Mesangial cell (primary cell): ENCODE results near the gene FRG2B.

DNA sequence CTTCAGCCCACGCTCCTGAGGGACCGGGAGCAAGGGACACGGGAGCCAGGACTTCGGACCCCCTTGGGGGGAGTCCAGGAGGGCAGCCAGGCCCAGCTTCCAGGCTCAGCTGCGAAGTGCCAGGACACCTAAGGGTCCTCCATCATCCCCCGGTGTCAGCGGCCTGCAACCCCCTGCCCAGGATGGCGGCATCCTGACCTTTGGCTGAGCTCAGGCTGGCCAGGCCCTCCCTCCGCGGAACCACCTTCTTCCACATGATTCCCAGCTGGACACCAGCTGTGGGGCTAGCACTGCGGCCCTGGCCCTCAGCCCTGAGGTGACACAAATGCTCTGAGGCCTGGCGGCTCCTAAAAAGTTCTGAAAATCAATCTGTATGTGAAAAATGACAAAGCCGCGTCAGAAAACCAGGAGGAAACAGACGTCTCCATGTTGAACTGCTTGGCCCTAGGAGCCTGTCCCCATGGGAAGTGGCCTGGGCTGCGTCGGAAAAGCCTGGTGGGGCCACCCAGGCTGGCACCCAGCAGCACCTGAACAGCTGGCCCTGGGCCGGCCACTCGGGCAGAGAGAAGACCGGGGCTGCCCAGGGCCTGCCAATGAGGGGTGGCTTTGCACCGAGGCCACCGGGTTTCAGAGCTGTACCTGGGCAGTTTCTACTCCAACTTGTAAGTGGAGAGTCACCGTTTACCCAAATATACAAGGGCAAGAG lies 902 bp upstream of the FUOM start:
- RAMPAGE, long total RNA: no peak

DNA sequence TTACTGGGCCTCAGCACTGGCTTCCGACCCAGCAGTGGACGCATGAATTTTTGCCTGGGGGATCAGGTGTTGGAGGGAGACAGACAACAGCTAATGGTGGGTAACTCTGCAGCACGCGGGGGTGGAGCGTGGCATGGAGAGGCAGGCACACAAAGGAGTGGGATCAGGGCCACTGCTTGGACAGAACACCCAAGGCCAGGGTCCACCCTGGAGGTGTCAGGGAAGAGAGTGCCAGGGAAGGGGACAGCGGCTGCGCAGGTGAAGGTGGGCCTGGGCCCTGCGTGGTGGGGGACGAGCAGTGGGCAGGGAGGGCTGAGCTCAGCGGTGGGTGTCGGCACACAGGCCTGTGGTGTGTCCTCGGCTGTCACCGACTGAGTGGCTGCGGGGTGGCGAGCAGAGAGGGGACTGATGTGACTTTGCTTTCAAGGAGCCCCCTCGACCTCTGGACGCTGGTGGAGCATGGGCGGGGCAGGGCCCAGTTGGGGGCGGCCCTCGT lies 8.5 kb upstream of the SCART1 start:
- RAMPAGE, long total RNA: no peak

DNA sequence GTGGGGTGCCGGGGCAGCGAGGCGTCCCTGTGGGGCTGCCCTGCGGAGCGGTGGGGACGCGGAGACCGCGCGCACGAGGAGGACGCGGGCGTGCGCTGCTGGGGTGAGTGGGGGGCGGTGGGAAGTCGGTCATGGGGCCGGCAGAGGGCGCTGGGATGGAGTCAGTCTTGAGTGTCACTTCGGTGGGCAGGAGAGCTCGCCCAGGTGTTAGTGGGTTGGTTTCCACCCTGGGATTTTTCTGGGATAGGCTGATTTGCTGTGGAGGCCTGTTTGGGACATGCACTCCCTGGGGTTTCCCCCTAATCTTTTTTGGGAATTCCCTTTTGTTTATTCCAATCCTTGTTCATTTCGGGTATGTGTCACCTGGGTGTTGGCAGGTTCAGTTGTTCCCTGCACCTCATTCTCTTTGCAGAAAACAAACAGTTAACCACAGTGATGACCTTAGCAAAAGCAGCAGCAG lies 11.7 kb downstream of the SCART1 start:
- RAMPAGE, long total RNA: no peak

DNA sequence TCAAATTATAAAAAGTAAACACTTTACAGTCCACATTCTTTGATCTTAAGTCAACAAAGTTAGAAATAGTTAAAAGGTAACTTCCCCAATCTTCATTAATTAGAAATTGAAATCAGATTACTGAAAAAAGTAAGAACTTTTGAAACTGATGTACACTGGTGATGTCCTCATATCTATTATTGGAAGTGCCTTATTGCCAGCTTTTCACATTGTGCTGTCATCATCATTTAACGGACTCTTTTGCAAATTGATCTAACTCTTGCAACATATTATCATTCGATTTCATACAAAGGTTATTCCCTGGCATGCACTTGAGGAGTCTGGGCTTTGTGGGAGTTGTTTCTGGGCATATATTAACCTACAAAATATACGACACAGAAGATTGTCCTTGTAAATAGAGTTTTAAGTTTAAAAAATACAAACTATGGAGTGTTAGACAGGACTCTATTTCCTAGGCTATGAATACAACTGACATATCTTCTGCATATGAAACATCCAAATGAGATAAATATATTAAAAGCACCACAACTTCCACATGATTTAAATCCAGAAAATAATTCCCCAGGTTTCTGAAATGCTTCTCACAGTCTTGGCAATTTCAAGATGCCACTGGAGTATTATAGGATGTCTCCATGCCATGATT lies 15.0 kb upstream of the CYP2E1 start:
- RAMPAGE, long total RNA: no peak

DNA sequence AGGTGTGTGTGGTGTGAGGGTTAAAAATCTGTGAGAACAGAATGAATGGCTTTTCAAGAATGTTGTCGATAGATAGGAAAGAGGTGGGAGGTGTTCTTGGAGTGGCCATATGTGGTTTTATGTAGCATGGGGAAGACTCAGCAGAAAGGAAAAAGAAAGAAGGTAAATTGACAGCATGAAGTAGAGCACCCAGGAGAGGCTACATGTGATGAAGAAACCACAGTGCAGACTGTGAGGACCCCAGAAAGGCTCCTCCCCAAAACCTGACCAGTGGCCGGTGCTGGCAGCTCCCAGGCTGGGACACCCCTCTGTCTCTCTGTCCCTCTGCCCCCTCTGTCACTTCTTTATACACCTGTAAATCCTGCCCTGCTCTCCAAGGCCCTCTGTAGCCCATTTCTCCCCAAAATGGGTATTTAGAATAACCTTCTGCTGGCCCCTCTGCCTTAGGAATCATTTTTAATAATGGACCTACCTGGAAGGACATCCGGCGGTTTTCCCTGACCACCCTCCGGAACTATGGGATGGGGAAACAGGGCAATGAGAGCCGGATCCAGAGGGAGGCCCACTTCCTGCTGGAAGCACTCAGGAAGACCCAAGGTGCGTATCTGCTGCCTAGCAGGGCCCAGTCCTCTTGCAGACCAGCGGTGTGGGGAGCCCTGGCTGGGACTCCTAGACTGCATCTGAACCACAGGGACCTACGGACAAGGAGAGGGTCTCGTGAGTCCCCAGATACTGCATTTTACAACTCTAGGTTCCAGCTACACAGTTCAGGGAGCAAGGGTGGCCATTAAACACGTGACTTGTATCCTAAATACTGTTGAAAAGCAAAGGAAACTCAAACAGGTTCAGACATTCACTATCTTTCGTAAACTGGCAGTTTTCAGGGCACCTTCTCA lies 4.2 kb downstream of the CYP2E1 start:
- RAMPAGE, long total RNA: no peak

DNA sequence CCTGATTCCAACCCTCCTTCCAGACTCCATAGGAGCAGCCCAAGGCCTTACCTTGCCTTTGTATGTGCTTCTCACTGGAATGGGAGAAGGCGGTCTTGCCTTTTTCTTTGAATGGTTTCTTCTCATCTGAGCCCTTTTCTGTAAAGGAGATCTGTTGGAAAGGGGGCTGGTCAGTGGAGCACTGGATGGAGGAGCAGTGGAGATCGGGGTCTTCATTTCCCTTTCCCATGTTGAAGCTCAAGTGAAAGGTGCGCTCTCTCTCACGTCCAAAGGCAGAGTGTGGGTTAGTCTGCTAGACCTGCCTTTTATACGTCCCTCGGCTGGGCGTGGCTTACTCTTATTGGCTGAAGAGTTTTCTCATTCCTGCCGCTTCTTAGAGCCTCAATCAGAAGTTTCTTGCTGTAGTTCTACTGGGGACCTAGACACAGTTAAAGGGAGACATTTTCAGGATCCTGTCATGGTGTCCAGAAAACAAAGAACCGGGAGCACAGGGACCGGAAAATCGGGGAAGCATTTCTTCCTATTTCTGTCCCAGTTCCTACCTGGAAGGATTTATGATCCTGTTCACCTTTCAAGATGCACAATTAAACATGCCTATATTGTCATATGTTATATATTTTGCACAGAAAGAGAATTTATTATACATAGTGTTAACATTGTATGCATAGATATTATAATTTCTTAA lies at the start of gene FRG2B:
Gene FRG2B, minus strand, starts transcription at position 282 of the 685 bp plus-strand sequence.
- RAMPAGE, long total RNA: no peak